SK-N-DZ (cell line): ENCODE measurements around a stretch of chr6.

DNA sequence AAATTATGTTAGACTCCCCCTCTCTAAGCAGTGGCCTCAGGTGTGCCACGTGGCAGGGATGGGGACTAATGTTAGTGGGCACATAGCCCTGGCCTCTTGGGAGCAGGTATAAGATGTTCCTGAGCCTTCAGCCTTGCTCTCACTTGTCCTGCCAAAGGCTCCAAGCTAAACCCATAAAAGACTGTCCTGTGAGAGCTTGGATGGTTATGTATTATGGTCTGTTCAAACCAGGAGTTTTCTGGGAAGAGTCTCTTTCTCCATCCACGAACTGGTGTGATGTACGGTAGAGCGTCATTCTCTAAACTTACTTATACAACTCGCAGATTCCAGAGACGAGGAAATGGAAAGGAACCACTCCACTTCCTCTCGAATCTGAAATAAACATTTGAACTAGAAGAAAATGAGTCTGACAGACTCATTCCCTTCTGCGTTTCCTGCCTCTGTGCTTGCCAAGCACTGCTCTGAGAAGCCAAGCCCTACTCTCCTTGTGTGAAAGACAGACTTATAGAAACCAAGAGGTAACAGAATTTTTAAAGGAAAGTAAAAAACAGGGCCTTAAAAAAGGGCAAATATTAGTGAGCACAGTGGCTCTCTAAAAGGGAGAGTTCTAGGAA, 5.3 kb downstream of the SOBP start:
RAMPAGE:
- cytosol, long total RNA, result no peak
- nucleus, long total RNA, result no peak

GRCh38 chr6:107659626-107660146, 164.4 kb downstream of the SCML4 start:
RAMPAGE:
- cytosol, long total RNA, result no peak
- nucleus, long total RNA, result no peak

RAMPAGE:
- cytosol, long total RNA, result no peak
- nucleus, long total RNA, result no peak
Observed at GRCh38 chr6:107712748-107713097, 111.4 kb downstream of the SCML4 start.

DNA sequence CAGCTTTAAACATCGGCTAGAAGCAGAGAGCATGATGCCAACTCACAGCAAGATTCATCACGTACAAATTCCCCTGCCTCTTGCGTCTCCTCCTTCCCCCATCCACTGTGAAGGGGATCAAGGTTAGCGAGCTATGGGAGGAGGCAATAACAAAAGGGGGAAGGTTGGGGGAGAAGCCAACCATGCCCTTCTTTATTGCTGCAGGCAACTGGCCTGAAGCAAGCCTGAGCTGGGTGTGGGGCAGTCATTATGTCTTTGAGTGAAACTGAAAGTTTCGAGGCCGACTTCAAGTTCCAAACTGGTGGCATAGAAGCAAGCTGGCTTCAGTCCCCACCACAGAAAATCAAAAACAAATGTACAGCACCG, 83.3 kb downstream of the SCML4 start:
RAMPAGE:
- cytosol, long total RNA, result no peak
- nucleus, long total RNA, result no peak

GRCh38 chr6:107811770-107812308, 12.3 kb downstream of the SCML4 start:
RAMPAGE:
- cytosol, long total RNA, result no peak
- nucleus, long total RNA, result no peak

DNA sequence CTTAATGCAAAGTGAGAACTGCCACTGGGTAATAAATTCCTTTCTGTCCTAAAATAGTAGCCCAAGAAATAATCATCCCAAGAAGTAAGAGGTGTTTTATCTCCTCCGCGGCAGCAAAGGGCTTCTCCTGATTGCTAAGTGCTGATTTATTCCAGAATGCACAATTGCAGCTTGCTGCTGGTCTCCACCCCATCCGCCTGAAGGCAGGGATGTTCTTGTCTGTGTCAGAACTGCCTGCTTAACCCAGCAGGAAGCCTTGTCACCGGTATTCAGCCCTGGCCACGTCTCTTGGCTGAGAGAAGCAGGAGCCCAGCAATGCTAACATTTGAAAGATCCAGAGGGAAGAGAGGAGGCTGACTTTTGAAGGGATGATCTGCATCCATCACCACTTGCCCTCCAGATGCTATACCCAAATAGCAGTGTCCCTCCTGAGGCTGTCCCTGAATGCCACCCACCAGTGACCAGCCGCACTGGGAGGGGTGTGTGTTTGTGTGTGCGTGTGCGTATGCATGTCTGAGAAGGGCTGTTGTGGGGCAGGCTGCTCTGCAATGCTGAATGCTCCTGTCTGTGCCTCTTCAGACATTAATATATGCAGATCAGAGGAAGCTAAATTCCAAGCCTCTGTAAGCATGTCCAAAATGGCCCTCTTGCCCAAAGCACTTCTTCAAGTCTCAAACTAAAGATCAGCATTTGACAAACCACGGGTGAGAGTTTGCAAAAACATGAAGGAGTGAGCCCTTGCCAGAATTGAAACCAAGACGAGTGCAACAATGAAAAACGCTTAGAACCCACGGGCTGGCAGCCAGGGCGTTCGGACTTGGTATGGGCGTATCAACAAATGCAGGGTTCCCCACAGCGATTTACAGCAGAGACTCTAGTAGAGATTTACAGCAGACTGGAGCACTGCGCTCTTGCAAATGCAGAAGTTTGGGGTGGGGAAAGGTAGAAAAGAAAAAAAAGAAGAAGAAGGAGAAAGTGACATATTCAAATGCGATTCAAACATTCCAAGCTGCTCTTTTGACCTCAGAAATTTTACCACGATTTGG, 3.9 kb downstream of the SCML4 start:
RAMPAGE:
- cytosol, long total RNA, result no peak
- nucleus, long total RNA, result no peak

DNA sequence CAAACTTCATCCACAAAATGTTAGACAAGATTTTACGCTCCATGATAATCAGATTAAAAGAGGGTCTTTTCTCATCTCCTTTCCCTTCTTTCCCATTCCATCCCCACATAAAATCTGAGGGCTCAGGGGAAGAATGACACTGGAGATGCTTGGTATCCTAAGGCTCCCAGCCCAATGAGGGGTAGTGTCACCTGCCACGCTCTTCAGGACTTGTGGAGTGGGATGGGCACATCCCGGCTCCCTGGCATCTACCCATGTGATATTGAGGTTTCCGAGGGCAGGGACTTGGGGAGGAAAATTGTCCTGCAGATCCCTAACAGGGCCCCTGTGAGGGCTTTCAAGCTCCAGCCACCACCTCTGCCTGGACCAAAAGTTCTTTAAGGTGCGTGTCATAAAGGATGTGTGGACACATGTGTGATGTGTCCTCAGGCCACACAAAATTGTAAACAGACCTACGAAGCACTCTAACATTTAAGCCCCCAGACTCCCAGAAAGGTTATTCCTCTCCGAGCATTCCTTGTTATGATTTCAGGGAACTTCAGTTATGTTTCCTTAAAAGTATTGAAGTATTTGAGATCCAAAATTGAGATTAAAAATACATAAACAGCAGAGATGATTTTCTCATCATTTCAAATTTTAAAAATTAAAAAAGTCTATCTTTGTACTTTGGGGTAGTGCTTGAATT, 2.5 kb downstream of the SCML4 start:
RAMPAGE:
- cytosol, long total RNA, result no peak
- nucleus, long total RNA, result no peak

RAMPAGE:
- cytosol, long total RNA, result no peak
- nucleus, long total RNA, result no peak
Observed at GRCh38 chr6:108211511-108212229, 45.8 kb downstream of the NR2E1 start.

DNA sequence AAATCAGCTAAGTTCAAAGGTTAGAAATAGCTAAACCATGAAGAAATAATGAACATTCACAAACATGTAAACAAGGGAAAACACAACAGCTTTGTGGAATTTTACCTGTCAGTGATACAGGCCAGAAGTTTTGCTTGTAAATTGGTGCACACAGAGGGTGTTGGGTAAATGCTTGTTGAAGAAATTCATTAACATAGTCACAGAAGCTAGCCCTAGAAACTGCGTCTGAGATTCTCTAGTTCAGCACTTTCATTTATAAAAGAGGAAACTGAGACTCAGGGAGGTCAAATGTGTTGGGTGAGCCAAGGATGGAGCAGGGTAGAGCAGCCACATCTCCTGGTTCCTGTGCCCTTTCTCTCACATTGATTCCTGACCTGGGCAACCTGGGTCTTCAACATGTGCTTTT, 14.4 kb upstream of the FOXO3 start:
RAMPAGE:
- cytosol, long total RNA, result no peak
- nucleus, long total RNA, result no peak

DNA sequence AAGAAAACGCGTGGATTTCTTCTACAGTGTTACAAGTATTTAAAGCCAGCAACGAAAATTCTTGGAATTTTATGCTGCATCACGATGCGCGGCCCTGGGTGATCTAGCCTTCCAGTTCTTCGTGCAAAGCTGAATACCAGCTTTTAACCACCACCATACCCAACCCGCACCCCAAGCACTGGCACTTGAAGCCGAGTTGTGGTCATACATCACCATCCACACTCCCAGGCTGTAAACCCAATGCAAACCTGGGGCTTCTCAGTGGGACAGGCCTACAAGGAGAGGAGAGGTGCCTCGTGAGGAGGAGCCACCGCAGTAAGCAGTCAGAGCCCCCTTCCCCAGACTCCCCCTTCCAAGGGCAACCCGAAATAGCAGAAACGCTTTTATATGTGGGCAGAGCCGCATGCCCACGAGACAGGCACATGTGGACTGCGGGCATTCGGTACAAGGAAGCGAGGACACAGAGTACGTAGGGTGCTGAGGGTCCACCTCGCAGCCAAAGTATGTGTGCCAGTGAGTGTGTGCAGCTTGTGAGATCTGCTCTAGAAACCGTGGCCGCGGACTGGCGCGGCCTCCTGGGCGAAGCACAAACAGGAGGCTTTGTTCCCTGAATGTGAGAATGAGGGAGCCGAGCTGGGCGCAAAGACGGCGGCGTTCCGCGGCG, 3.5 kb upstream of the FOXO3 start:
RAMPAGE:
- cytosol, long total RNA, result no peak
- nucleus, long total RNA, result no peak

DNA sequence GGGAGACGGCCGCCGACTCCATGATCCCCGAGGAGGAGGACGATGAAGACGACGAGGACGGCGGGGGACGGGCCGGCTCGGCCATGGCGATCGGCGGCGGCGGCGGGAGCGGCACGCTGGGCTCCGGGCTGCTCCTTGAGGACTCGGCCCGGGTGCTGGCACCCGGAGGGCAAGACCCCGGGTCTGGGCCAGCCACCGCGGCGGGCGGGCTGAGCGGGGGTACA, 549 bp downstream of the FOXO3 start:
RAMPAGE:
- cytosol, long total RNA, result no peak
- nucleus, long total RNA, result no peak

GRCh38 chr6:108597943-108598773, 37.4 kb downstream of the FOXO3 start:
RAMPAGE:
- cytosol, long total RNA, result no peak
- nucleus, long total RNA, result no peak

GRCh38 chr6:108605402-108605969, 44.8 kb downstream of the FOXO3 start:
RAMPAGE:
- cytosol, long total RNA, result no peak
- nucleus, long total RNA, result no peak

DNA sequence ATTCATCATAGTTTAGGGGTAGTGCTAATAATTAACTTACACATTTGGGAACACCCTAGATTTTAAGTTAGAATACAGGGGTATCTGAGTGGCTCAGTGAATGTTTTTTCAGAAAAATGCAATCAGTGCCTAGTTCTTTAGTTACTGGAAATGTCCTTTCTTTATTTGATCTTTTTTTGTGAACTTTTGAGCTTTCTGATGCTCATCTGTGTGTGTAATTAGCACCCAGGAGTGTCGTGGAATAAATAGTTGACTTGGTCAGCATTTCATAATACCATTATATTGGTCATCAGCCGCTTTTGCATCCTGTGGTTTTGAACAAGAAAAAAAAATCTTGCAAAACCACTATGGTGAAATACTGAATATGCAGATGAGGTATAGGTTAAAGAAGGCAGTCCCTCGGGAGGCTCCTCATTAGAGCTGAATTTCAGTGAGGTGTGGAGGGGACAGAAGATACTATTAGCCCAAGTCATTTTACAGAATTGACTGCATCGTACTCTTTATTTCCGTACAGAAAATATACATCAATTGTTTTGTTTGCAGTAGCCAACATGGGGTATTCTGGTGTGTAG, 90.0 kb downstream of the FOXO3 start:
RAMPAGE:
- cytosol, long total RNA, result no peak
- nucleus, long total RNA, result no peak

DNA sequence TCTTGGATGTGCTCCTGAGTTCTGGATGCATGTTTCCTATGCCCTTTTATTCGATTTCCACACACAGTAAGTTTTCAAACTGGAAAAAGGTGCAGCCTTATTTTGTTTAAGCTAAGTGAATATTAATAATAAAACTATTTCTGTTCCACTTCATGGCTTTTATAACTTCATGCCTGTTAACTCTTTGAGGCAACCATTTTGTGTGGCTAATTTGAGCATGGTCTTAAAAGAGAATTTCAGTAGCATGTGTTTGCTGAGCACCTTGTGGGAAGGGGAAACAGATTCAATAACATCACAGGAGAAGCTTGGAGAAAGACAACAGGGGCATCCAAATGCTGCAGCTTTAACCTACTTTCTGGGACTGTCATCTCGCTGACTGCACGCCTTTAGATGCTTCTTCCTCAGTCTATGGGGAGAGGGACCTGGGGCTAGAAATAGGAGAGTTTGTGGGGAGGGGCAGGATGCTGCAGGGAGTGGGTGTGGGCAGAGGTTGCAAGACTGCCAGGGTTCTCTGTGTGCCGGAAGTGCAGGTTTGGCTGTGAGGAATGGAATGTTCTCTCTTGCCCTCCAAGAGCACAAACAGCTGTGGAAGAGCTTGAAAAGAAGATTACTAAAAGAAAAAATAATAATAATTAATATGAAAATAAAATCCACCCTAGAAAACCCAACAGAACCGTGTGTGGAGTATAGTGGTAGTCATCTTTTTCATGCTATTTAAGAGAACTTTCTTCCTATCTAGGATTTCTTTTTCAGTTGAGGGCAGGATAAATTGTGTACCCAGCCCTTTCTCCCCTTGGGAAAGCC, 93.2 kb downstream of the FOXO3 start:
RAMPAGE:
- cytosol, long total RNA, result no peak
- nucleus, long total RNA, result no peak

DNA sequence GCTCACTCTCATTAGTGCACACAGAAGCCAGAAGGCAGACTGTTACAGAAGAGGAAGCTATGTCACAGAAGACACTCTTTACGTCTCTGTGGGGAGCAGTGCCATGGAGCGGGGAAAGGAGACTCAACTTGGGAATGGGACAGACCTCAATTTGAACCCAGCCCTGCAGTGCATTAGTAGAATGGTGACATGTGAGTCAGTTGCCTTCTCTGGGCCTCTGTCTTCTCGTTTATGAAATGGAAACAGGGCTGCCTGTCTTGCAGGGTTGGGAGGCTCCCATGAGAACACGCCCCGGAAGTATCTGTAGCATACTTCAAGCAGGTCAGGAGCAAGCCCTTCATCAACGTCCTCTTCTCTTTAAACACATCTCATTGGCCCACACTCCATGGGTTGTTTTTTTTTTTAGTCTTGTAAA, 129.1 kb downstream of the FOXO3 start:
RAMPAGE:
- cytosol, long total RNA, result no peak
- nucleus, long total RNA, result no peak

DNA sequence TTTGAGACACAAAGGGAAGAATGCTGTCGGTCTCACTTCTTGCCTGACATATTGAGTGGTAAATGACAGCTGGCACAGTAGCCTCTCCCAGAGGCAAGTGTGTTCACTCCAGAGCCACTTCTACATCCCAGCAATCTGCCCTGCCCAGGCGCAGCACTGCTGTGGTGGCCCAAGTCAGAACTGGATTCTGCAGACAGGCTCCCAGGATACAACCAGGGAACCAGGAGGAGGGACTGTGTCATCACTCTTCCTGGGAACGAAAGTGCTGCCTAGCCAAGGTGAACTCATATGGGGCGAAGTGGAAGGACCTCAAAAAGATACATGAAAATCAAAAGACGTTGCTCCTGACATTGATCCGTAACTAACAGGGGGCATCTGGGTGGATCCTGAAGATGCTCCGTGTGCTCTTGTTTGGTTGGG, 103.2 kb upstream of the ARMC2 start:
RAMPAGE:
- cytosol, long total RNA, result no peak
- nucleus, long total RNA, result no peak

RAMPAGE:
- cytosol, long total RNA, result no peak
- nucleus, long total RNA, result no peak
Observed at GRCh38 chr6:108951255-108951707, 103.1 kb downstream of the ARMC2 start.

RAMPAGE:
- cytosol, long total RNA, result no peak
- nucleus, long total RNA, result no peak
Observed at GRCh38 chr6:109010396-109010639, 84.3 kb downstream of the SESN1 start.

DNA sequence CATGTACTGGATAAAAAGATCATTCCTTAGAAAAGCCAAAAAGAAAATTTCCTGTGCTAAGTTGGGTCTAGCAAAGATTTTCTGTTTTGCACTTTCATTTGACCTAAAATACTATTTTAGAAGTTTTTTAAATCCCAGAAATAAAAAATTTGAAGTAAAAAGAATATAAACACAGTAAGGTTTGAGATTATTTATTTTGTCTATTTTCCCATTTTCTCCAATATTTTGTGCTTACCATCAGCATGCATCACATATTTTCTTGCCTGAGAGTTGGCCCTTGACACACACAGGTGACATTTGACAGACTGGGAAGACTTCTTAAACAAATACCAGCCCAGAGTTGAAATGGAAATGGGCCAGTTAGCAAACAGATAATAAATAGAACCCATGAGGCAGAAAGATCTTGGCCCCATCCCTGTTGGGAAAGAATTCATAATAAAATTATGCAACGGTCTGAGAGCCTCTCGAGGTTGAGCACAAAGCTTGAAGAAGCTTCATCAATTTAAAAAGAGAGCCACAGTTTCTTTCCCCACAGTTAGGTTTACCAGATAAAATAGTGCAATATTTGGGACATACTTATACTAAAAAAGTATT, 130.1 kb downstream of the CD164 start:
RAMPAGE:
- cytosol, long total RNA, result no peak
- nucleus, long total RNA, result no peak